Endodermal cell (in vitro differentiated cells): Measurements from ENCODE around the genes KANK3 and OR7D4.

- PRO-cap: no peak
Measured at GRCh38 chr19:8248065-8248624, 39.0 kb downstream of the CERS4 start.

- PRO-cap: bidirectional peak, plus-strand start at chr19:8308733, minus-strand start at chr19:8308310
Measured at GRCh38 chr19:8308516-8308996, 398 bp upstream of the CD320 start.

DNA sequence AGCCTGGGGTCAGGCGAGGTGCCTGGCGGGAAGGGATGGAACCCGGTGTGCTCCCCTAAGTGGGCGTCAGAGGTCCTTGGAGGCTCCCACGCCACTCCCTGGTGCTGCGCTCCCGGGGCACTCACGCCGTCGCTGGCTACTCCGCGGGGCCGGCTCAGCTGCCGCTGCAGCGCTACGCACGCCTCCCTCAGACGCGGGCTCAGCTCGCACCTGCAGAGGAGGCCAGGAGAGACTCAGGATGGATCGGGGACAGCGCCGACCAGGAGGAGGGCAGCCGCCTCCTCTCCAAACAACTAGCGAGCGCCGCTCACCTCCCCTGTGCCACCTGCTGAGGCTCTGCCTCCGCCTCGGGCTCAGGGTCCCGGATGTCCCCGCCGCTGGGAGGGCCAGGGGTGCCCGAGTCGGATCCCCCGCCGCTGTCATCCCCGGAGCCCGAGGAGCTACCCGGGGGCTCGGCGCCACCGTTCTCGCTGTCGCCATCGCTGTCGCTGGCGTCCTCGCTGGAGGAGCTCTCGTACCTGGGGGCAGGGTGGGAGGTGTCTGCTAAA lies 9.4 kb downstream of the KANK3 start:
- PRO-cap: unidirectional peak, plus-strand start at position 190 of the sequence

DNA sequence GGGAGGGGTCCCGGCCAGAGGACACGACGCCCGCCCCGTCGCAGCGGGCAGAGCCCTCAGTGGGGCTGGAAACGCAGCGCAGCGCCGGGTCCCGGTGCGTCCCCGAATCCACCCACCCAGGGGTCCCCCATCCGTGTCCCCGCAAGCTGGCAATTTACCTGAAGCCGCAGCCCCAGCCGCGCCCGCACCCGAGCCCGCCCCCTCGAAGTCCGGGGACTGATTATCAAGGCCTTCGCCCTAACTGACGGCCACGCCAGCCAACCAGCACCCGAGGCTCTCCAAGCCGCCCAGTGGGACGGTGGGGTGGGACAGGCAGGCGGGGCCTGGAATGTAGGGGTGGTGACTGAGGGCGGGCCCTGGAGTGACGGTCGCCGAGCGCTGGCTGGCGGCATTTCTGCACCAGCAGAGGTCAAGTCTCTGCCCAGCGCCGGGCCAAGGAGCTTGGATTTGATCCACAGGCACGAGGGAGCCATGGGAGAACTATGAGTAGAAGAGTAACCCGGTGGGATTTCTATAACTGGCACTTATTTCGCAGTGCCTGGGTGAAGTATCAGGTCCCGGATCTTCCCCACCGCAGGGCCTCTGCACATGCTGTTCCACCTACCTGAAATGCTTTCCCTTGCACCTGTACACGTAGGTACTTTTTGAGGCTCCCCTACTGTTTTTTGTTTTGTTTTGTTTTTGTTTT lies at the start of gene KANK3:
Gene KANK3 (minus strand): TSS at position 196 of the 688 bp plus-strand sequence.
- PRO-cap: bidirectional peak, plus-strand start at position 412 of the sequence, minus-strand start at position 196 of the sequence

DNA sequence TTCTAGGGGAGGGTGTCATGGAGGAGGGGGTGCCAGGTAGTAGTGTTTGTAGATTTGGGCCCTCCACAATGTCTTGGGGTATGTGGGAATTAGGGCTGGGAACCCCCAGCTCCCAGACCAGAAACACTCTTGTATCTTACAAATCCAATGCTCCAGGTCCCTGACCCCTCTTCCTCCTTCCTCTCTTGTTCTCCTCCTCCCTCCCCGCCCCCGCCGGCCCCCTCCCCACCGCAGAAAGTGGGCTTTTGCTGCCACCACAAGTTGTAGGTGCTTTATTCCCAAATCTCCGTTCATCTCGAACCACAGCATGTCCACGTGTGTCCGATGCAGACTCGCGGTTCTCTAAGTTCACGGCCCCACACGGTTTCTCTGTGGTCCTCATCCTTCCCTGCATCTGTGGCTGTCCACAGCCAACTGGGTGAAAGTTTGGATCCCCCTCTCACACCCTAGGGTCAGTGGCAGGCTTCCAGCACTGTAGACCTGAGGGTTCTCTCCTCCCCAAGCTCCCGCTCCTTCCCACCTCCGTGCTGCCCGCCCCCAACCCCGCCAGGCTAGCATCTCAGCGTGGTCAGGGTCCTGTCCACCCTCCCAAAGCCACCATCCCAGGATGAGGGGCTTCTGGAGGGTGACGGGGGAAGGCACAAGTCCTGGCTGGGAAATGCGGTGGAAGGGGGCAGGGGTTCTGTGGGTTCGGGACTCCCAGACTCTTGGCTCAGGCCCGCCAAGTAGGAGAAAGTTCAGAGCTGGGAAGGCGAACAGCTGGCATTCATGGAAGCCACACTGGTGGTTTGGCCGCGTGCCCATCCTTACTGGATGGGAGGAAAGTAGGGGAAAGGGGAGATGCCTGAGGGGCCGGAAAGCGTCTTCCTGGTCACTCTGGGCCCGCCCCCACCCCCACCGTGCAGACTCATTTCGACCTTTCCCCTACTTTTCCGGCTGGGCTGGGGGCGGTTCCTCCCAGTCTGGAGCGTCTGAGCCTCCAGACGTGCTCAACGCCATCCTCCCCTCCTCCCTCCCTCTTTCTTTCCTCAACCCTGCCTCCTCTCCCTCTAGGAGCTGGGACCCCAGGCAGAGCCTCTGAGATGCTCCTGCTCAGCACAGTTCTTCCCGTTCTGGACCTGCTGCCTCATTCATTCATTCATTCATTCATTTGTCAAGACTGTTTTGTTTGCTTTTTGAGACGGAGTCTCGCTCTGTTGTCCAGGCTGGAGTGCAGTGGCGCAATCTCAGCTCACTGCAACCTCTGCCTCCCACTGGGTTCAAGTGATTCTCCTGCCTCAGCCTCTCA lies 3.2 kb downstream of the ANGPTL4 start:
- PRO-cap: bidirectional peak, plus-strand start at position 957 of the sequence, minus-strand start at position 811 of the sequence

DNA sequence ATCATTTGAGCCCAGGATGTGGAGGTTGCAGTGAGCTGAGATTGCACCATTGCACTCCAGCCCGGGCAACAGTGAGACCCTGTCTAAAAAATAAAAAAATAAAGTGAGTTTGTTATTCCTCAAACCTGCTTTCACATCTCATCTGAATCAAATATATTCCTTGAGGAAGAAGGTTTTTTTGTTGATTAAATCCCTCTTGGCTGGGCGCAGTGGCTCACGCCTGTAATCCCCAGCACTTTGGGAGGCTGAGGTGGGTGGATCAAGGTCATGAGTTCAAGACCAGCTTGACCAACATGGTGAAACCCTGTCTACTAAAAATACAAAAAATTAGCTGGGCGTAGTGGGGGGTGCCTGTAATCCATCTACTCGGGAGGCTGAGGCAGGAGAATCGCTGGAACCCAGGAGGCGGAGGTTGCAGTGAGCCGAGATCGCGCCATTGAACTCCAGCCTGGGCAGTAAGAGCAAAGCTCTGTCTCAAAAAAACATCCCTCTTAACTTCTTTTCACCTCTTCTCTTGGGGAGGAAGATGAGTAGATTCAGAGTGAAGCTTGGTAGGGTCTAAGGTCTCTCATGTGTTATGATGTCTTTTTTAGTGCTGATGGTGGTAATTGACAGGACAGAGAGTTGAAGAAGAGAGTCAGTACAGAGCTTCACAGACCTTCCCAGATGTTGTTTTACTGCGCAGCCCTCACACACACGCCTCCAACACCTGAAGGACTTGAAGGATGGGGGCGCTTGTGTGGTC lies 19.6 kb downstream of the HNRNPM start:
- PRO-cap: no peak

DNA sequence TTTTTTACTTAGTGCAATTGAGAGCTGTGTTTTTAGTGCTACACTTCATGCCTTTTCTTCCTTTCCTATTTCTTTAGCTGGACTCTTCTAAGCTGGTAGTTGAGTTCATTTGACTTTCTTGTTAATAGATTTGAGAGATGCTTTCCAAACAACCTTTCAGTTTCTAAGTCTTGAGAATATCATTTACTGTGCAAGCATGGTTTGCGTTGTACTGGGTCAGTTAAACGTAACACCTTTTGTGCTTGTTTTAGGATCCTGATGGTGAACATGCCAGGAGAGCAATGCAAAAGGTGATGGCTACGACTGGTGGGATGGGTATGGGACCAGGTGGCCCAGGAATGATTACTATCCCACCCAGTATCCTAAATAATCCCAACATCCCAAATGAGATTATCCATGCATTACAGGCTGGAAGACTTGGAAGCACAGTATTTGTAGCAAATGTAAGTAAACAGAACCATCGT lies 20.3 kb downstream of the HNRNPM start:
- PRO-cap: no peak

DNA sequence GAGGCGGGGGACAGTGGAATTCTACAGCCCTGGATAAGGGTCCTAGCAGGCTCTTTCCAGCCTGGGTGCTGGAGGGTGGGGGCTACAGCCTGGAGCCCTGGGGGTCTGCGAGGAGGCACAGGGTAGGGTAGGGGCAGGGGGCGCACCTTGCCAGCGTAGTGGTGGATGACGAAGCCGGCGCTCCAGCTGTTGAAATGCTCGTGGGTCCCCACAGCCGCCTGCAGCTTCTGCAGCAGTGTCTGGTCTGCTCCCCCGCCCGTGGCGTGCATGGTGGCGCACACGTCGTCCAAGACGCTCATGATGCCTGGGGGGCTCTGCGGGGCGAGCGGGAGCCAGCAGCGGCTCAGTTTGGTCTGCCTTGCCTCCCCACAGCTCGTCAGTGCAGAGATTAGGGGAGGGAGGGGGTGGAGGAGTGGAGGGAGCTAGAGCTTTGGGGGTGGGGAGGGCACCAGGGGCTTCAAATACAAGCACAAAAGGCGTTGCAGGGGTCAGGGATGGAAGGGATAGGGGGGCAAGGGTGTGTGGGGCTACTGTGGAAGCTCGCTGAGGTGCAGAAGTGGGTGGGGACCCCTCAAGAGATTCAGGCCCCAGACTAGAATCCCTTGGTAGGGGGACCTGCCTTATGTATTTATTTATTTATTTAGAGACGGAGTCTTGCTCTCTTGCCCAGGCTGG lies 30.3 kb upstream of the ZNF414 start:
- PRO-cap: no peak

DNA sequence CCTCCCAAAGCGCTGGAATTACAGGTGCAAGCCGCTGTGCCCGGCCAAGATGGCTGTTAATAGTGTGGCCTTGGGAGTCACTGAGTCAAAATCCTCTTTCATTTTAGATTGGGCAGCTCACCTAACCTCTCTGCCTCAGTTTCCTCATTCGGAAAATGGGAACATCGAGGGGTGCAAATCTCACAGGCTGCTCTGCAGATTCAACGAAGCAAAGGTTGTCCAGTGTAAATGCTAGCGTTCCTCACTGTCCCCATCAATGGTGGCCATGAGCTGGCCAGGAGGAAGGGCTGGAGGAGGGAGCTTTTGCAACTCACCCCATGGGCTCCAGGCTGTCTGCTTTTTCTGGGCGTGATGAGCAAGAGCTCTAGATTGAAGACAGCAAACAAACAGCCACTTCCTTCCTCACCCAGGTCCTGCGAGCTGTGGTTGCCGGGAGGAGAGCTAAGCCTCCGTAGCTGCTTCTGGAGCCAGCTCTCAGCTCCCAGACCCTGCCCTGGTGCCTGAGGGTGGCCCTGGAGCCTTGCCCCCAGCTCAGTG lies 6.4 kb downstream of the MYO1F start:
- PRO-cap: no peak

GRCh38 chr19:8639997-8640954 lies 9.8 kb downstream of the NFILZ start:
- PRO-cap: no peak

DNA sequence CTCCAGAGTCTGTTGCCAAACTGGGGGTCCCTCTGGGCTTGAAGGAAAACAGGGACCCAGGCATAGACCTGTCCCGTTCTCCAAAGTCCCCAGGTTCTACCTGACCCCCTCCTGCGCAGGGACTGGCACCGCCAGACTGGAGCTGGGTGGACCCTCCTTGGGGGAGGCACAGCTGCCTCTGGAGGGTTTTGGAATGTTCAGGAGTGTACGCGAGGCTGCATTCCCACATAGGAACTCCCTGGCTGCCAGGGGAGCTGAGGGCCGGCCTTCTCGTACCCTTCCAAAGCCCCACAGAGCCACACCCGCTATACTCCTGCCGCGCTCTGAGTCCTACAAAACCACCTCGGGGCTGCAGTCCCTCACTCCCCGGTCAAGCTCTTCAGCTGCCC lies 76.2 kb upstream of the OR1M1 start:
- PRO-cap: no peak

GRCh38 chr19:9149289-9149851 lies 9.2 kb downstream of the ZNF317 start:
- PRO-cap: no peak

DNA sequence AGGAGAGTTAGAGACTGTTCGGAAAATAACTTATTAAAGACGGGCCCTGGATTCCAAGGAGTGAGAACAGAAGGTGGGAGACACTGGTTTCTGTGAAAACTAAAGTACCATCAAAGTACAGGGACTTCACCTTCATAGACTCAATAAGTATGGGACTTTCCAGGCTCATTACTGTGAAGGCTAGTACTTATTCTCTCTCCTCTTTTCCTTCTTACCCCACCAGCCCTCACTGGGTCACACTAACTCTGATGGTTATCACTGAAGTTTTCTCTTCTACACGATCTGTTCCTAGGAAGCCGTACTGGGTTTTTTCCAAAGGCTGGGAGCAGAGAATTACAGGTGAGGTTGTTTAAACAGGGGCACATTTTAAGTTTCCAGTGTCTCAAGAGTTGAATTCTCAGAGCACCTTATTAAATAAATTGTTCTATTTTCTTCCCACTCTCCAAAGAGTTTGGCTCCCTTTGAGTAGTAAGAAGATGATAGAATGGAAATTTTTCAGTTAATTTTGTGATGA lies at the start of gene OR7D4:
Gene OR7D4 (minus strand): TSS at position 297 of the 514 bp plus-strand sequence.
- PRO-cap: no peak

GRCh38 chr19:9498029-9498506 lies 348 bp downstream of the ZNF560 start:
- PRO-cap: no peak

GRCh38 chr19:9700330-9701070 lies 25.6 kb upstream of the ZNF562 start:
- PRO-cap: no peak

GRCh38 chr19:9858020-9858488 lies 22.9 kb downstream of the PIN1 start:
- PRO-cap: no peak

DNA sequence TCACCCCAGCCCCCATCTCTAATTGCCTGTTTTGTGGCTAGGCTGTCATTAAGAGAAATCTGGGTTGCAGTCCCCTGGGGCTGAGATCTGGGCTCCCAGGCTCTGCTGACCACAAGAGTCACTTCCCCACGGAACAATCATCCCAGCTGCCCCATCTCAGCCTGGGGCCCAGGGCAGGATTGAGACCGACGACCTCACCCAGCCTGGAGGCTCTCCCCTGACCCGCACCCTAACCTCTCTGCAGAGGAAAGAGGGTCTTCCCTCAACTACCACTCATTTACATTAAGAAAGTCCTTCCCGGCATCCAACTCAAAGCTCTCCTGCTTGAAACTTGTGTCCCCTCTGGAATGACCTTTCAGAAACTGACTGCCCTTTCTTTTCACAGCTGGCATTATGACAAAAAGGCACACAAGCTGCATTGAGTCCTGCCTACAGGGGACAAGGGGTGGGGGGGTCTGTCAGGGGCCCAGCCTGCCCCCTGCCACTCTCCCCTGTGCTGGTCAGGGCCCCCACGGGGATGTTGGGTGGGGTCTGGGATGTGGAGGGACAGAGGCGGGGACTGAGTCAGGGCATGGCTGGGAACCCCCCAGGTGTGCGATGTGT lies 2.2 kb downstream of the COL5A3 start:
- PRO-cap: no peak

DNA sequence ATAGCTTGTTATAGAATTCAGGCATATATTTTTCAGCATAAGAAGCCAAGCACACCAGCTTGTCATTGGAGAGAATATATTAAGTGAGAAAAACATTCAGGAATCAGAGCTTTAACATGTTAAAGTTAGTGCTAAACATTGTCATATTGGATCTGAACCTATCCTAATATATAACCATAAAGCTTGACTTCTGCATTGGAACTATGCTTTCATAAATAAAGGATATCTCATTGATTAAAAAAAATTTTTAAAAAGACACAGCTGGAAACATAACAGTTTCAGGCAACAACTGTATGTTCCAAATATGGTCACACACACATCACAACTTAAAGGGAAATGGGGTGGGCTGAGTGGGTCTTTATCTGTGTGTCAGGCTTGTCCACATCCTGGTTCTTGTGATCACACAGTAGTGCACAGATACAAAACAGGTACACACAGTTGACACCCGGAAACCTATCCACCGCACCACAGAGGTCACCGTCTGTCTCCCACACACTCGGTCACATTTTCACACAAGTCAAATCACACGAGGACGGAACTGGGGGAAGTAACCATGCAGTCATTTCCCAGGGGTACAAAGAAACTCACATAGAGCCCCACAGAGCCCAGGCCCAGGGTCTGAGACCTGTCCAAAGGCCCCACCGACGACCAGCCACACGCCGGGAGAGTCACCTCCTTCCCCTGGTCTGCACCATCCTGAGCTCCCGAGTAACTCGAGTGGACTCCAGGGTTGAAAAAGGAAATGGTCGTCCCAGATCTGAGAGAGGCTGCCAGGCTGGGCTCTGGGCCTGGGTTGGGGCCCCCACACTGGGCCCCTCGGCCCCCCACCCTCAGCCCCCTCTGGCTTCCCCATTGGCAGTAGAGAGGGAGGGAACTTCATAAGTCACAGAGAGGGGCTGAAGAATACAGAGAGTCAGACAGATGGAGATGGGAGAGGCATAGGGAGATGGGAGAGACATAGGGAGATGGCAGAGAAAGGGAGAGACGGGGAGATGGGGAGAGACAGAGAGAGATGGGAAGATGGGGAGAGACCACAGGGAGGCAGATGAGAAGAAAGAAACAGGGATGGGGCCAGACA lies 1.4 kb upstream of the PPAN start:
- PRO-cap: no peak

- PRO-cap: no peak
Measured at GRCh38 chr19:10175264-10175933, 19.4 kb downstream of the DNMT1 start.

GRCh38 chr19:10226132-10226916 lies 4.8 kb downstream of the S1PR2 start:
- PRO-cap: no peak